GM12878 (cell line): ENCODE measurements around a stretch of chr10.

- RAMPAGE, long total RNA = no peak
- RRBS, 2 experiments = no CpG with 5 or more reads among the region's 2 CpGs
CAGE:
- cytosol, long polyA minus RNA = no peak
- cytosol, long polyA plus RNA = no peak
- long polyA plus RNA = no peak
- nucleolus, long total RNA = no peak
- nucleus, long polyA plus RNA = no peak
- nucleus, long total RNA = no peak
Observed at GRCh38 chr10:21237901-21238326, 287.6 kb downstream of the SKIDA1 start.

DNA sequence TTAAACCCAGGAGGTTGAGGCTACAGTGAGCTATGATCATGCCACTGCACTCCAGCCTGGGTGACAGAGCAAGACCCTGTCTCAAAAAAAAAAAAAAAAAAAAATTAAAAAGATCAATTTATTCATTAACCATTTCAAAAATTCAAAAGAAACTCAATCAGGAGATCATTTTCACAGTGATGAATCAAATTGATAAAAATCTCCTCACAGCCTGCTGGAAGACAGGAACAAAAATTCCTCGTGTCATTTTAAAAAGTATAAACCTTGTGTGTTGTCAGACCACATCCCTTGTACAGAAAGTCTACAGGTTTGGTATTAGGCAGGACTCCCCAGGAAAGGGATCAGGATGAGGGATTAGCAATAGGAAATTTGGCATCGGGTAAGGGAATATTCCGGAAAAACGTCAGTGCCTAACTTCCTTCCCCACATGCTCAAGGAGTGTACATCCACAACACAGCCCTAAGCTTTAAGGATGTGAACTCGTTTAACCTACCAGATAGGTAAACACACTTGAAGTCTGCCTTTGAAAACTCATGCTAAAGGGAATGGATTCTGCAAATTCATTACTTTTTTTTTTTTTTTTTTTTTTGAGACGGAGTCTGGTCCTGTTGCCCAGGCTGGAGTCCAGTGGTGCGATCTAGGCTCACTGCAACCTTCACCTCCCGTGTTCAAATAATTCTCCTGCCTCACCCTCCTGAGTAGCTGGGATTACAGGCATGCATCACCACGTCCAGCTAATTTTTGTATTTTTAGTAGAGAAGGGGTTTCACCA, 194.9 kb downstream of the SKIDA1 start:
- RAMPAGE, long total RNA = no peak
- RRBS, 2 experiments = no CpG with 5 or more reads among the region's 9 CpGs
CAGE:
- cytosol, long polyA minus RNA = no peak
- cytosol, long polyA plus RNA = no peak
- long polyA plus RNA = no peak
- nucleolus, long total RNA = no peak
- nucleus, long polyA plus RNA = no peak
- nucleus, long total RNA = no peak

DNA sequence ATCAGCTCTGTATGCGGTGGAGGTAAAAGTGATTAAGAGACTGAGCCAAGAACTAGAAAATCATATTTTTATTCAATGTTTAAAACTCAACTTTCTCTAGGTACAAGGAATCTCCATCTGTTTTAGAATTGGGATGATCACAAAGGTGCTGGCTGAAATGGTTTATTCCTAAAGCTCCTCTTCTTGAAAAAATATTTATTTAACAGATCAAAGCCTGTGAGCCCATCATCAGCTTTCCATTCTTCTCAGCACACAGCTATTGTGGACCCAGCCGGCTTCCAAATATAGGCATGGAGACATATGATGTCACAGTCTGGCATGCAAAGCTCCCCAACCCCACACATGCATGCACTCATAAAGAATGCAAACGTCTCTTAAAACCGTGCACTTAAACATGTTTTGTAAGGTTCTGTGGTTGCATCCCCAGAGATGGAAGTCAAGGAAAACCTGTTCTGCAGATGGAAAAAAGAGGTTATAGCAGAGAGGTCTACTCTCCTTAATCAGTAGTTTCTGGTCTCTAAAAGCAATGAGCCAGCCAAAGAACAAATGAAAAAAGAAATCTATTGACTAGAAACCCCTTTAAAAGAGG, 125.9 kb downstream of the SKIDA1 start:
- RAMPAGE, long total RNA = no peak
- RRBS, 2 experiments = no CpG with 5 or more reads among the region's 4 CpGs
CAGE:
- cytosol, long polyA minus RNA = no peak
- cytosol, long polyA plus RNA = no peak
- long polyA plus RNA = no peak
- nucleolus, long total RNA = no peak
- nucleus, long polyA plus RNA = no peak
- nucleus, long total RNA = no peak

DNA sequence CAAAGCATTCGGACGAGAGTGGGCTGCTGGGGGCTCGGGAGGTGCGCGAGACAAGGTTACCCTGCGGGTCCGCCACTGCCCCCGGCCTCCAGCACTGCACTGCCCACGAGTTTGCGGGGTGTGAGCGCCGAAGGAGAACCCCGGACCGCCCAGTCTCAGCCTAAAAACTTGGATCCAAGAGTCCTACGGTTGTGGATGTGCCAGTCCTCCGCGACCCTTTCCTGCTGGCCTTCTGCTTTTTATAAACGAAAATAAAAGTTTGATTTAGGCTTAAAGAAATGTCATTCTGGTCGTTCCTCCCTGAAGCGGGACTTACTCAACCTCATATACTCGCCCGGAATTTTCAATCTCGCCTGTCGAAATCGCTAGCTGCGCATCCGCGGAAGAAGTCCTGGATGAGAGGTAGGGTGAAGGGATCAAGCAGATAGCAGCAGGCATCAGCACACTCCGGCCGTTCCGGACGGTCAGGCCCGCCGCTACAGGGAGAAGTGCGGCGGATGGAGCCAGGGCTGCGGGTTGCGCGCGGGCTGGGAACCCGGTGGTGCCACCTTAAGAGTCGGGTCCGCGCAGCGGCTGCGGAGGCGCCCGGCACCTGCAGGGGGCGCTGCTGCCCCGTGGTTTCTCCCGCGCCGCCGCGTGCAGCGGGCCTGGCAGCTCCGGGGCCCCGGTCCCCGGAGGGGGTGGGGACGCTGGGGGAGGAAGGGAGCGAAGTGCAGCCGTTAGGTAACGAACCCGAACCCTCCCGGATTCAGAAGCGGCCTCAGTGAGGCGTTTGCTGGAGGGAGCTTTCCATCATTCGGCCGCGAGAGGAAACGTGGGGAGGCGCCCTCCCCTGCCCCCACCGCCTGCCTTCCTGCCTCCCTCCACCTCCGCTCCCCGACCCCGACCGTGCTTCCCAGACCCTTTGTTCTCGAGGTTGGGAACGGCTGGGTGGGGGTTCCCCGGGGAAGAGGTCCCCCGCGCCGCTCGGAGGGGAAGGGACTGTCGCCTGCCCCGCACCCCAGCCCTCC, 29.9 kb downstream of the SKIDA1 start:
- RAMPAGE, long total RNA = no peak
- RRBS, 2 experiments = under 1 to 2% methylated on average over 44 to 49 of the region's 86 CpGs
CAGE:
- cytosol, long polyA minus RNA = no peak
- cytosol, long polyA plus RNA = no peak
- long polyA plus RNA = no peak
- nucleolus, long total RNA = no peak
- nucleus, long polyA plus RNA = no peak
- nucleus, long total RNA = no peak

DNA sequence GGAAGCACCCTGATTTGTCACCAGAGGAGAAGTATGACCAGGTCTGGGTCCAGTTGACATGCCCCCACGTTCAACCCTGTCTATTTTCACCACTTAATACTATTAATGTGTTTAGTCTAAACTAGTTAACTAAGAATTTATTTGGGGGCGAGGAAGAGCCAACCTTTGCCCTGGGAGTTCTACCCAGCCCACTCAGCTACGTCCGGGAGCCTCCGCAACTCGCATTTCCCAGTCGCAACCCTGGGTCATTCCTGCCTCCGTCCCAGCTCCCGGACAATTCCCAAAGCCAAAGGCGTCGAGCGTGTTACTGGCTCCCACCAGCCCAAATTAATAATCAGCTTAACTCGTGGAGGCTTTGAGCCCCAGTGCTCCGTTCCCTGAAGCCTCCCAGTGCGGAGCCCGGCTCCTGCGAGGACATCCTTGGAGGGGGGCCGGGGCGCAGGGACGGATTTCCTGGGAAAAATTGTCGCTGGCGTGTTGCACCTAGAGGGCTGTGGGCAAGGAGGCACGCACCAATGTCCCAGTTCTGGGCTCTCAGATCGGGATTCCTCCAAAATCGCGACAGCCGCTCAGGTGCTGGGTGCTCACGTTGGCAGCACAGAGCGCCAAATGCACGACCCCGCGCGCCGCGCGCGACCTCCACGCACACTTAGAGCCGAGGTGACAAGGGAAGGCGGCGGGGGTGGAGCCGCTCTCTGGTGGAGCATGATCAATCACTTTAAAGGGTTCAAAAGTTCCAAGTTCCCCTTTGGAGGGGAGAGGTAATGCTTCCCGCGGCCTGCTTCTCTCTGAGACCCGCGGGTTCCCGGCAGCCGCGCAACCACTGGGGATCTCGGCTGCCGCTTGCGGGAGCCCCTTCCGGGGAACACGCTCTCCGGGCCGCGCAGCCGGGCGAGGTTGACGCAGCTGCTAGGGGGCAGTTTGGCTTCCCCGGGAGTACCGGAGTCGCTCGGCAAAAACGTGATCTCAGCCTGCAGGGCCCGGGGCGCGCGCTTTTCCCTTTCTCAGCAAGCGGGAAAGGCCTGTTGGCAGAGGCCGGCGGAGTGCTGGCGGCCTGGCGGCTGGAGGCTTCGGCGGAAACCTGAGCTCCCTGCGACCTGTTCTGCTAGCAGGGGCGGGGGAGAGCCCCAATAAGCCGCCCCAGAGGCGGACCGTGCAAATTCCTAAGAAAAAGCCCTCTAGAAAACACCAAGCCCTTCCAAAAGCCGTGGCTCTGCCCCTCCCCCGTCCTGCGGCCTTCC, 25.6 kb downstream of the SKIDA1 start:
- RAMPAGE, long total RNA = no peak
- RRBS, 2 experiments = 28 to 35% methylated on average over 25 of the region's 84 CpGs
CAGE:
- cytosol, long polyA minus RNA = no peak
- cytosol, long polyA plus RNA = no peak
- long polyA plus RNA = no peak
- nucleolus, long total RNA = no peak
- nucleus, long polyA plus RNA = no peak
- nucleus, long total RNA = no peak

DNA sequence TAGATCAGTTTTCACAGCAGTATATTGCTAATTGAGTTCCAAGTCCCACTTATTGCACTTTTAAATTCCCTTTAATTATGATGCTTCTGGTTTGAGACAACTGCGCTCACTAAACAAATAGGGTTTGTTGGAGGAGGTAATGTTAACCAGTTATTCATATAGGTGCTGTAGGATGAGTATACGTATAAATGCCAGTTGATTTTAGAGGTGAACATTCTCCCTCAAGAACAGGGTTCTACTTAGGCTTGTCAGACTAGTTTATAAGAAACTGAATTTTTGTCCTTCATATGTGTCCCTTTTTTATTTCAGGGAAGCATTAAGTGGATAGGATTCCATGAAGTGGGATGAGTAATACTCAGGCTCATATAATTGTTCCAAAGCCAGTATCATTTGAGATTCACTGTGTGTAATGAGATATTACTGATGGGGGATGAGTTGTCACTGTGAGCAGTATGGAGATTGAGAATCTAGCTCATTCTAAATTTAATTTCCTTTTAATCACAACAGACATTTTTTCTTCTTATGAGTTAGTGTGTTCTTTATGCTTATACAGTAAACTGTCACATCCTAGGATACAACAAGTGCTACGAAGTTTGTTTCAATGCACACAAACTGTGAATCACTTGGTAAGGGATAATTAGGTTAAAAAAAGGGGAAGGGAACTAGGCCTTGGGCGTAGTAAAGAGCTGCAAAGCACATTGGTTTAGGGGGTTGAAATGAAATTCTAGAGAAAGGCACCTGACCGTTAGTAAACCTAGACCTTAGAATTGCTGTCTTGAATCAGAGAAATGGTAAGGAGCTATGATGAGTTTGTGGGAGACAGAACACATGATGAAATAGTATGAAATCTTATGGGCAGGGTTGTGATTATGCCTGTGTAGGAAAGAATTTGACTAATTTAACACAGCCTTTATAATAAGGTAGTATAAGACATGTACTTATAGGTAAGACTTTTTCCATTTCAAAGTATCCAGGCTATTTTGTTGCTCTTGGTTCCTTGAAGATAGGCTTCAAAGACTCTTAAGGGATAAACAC, 153.3 kb downstream of the MLLT10 start:
- RAMPAGE, long total RNA = no peak
- RRBS, 2 experiments = no CpG with 5 or more reads among the region's 5 CpGs
CAGE:
- cytosol, long polyA minus RNA = no peak
- cytosol, long polyA plus RNA = no peak
- long polyA plus RNA = no peak
- nucleolus, long total RNA = no peak
- nucleus, long polyA plus RNA = no peak
- nucleus, long total RNA = no peak

- RAMPAGE, long total RNA = no peak
- RRBS, 2 experiments = no CpG with 5 or more reads among the region's 8 CpGs
CAGE:
- cytosol, long polyA minus RNA = no peak
- cytosol, long polyA plus RNA = no peak
- long polyA plus RNA = no peak
- nucleolus, long total RNA = no peak
- nucleus, long polyA plus RNA = no peak
- nucleus, long total RNA = no peak
Observed at GRCh38 chr10:21764611-21765340, 230.7 kb downstream of the MLLT10 start.

DNA sequence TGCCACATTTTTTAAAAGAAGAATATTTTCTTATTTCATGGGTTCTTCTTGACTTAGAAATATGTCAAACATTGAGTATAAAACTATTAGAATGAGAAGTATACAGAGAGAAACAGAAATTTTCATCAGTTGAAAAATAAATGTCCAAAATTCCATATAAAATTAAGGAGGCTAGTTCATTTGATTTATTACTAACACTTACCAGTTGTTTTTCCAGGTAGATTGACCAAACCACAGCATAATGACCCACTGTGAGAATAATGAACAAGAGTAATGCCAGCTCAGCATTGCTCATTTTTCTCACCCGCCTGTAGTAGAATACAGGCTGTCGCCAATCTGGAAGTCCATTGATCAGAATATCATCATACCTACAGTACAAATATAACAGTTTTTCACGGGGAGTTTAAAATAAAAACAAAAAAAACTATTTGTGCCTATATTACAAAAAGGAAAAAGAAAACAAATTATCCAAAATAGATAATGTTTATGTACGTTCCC, 82.9 kb downstream of the DNAJC1 start:
- RAMPAGE, long total RNA = no peak
- RRBS, 2 experiments = no CpG with 5 or more reads among the region's 4 CpGs
CAGE:
- cytosol, long polyA minus RNA = no peak
- cytosol, long polyA plus RNA = no peak
- long polyA plus RNA = no peak
- nucleolus, long total RNA = no peak
- nucleus, long polyA plus RNA = no peak
- nucleus, long total RNA = no peak

DNA sequence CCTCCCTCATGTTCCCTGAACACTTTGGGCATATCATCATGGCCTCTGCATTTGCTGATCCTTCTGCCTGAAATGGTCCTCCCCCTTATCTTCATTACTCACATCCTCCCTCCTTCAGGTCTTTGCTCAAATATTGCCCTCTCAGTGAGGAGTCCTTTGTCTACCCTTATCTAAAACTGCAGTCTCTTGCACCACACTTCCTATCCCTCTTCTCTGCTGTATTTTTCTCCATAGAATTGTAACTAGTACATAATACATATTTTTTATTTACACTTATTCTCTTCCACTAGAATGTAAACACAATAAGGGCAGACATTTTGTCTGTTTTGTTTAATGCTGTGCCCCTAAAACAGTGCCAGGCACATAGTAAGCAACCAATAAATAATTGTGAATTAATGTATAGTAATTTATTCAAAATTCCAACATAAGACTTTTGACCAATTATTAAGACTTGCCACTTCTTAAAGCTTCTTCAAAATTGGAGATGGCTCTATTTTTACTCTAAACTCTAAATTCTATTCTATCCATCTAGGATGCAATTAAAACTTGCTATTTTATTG, 41.6 kb downstream of the DNAJC1 start:
- RAMPAGE, long total RNA = no peak
CAGE:
- cytosol, long polyA minus RNA = no peak
- cytosol, long polyA plus RNA = no peak
- long polyA plus RNA = no peak
- nucleolus, long total RNA = no peak
- nucleus, long polyA plus RNA = no peak
- nucleus, long total RNA = no peak

DNA sequence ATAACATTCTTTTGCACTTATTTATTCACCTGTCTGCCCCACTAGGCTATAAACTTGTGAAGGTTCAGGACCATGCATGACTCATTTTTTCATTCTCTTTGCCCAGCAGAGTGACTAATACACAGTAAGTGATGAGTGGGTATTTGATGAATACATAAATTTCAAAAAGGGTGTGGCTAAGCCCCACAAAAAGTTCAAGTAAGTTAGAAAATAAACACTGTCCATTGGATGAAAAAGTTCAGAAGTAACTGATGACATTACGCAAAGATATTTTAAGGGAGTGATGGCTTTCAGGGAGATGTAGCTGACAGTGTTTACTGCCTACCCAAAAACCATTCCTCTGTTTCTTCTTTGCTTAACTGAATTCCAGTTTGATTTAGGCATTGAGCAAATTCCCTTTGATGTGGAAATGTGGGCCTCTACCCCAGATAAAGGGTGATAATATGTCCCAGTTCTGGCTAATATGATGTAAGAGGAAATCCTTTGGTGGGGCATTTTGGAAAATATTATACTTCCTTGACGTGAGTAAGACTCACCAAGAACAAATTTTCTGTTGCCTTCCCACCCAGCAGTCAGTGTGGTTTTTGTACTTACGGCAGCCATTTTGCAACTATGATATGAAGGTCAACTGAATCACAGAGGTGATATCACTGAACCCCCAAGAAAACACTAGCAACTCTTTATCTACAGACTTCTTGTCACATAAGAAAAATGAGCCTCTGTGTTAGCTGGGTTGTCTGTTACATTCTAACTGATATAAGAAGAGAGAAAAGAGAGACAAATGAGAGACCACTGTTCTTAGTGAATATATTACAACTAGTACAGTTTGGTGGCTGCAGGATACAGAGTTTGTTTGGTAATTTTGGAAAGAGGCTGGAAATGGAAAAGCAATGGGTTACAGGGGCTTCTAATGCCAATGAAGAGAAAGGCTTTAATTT, 29.1 kb upstream of the EBLN1 start:
- RAMPAGE, long total RNA = no peak
- RRBS, 2 experiments = no CpG with 5 or more reads among the region's 3 CpGs
CAGE:
- cytosol, long polyA minus RNA = no peak
- cytosol, long polyA plus RNA = no peak
- long polyA plus RNA = no peak
- nucleolus, long total RNA = no peak
- nucleus, long polyA plus RNA = no peak
- nucleus, long total RNA = no peak

- RAMPAGE, long total RNA = no peak
- RRBS, 2 experiments = no CpG with 5 or more reads among the region's 11 CpGs
CAGE:
- cytosol, long polyA minus RNA = no peak
- cytosol, long polyA plus RNA = no peak
- long polyA plus RNA = no peak
- nucleolus, long total RNA = no peak
- nucleus, long polyA plus RNA = no peak
- nucleus, long total RNA = no peak
Observed at GRCh38 chr10:22316843-22317319, 693 bp downstream of the COMMD3 start.

DNA sequence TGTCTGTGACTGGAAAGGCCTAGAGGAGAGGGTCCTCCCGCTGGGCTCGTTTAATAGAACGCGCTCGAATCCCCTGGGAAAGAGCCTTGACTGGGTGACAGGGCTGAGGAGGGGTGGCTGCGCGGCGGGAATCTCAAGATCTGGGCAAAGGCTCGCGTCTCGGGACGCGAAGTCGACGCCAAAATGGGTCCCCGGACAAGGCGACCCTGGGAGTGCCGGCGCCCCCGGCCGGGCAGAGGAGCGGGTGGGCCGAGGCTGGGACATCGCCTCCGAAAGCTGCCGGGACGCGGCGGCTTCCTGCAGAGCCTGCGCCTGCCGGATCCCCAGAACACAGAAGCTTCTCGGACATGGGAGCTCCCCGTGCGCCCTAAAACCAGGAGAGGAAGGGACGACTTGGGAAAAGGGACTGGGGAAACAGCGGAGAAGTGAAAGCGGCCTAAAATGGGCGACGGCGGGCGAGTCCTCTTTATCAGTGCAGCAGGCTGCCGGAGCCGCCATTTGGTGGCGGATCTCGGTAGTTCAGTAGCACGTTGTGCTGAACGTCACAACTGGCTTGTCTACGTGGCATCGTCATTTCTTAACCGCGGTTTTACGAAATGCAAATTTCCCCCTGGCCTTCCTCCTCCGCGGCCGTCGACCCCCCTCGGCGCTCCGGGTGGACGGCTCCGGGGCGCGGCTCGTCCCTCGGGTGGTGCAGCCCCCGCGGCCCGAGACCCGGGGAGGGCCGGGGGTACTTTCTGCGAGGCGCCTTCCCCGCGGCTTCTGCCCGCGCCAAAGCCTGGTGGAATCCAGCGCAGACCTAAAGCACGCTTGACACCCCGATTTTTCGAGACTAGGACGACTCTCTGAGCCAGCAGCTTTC, 10.1 kb upstream of the SPAG6 start:
- RAMPAGE, long total RNA = no peak
- RRBS, 2 experiments = 12 to 14% methylated on average over 20 of the region's 81 CpGs
CAGE:
- cytosol, long polyA minus RNA = no peak
- cytosol, long polyA plus RNA = no peak
- long polyA plus RNA = no peak
- nucleolus, long total RNA = no peak
- nucleus, long polyA plus RNA = no peak
- nucleus, long total RNA = no peak

DNA sequence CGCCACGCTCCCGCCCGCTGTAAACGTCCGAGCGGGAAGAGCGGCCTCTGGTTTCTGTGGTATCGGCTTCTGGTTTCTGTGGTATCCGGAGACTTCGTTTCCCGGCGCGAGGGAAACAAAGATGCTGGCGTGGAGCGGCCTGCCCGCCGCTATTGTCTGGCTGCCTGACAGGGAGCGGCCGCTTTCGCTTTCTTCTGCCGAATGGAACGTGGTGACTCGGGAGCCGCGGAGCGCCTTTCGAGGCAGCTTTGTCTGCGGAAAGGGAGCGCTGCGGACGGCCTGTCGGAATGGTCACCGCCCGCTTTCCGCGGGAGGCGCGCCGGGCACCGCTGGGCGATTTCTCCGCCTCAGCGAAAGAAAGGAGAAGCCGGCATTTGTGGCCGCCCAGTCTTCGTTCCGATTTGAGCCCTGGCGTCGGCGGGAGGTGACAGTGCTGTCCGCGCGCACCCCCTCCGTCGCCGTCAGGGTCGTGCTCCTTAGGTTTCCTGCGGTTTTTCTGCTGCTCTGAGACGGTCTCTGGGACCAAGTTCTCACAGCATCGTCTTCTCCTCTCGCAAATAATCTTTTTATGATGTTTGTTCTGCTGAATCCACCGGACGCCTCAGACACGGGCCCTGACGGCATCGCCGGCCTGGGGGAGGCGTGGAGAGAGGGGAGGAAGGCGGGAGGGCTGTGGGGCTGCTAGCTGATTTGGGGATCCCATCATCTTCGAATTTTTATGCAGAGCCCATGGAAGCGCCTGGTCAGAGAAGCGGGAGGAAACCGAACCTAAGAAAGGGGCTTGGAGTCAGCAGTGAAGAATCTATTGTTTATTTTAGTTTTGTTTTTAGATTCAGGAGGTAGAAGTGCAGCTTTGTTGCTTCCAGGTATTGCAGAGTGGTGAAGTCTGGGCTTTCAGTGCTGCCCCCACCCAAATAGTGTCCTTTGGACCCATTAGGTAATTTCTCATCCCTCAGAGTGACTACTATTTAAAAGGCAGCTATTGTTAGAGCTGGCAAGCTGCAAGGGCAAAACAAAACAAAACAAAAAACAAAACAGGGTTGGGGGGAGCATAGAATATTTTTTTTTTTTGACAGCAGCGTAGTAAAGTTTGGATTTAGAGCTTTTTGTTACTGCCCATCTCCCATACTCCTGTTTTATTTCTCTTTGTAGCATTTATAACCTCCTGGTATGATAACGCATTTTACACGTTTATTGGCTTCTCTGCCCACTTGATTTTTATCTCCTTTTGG, 92.3 kb downstream of the SPAG6 start:
- RAMPAGE, long total RNA = start-site peak on the minus strand centred at position 629 of the sequence, 57 bp wide, 14 and 14 reads in 2 replicates
- RRBS, 2 experiments = 0% methylated on average over 5 of the region's 77 CpGs; no CpG with 5 or more reads in 1 of the 2 experiments
CAGE:
- cytosol, long polyA minus RNA = no peak
- cytosol, long polyA plus RNA = no peak
- long polyA plus RNA = no peak
- nucleolus, long total RNA = no peak
- nucleus, long polyA plus RNA = no peak
- nucleus, long total RNA = no peak

DNA sequence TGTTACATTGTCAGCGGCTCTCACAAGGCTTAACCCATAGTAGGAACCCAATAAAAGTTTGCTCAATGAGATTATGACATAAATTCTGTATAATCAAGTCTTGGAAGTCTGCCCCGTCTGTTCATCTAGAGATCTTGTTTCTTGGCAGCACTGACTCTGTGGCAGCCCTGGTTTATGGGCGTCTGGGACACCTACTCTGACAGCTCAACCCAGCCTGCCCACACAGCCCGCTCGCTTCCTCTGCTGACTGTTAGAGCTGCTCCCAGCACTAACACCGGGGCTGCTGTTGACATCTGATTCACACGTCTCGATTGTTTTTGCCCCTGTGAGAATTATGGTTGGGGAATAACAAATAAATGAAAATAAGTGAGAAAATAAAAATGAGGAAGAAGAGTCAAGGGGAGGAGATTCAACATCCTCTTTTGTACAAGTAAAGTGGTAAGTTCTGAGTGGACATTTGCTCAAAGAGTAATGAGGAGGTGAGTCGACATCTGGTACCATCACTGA, 160.8 kb downstream of the SPAG6 start:
- RAMPAGE, long total RNA = no peak
- RRBS, 2 experiments = no CpG with 5 or more reads among the region's 9 CpGs
CAGE:
- cytosol, long polyA minus RNA = no peak
- cytosol, long polyA plus RNA = no peak
- long polyA plus RNA = no peak
- nucleolus, long total RNA = no peak
- nucleus, long polyA plus RNA = no peak
- nucleus, long total RNA = no peak

- RAMPAGE, long total RNA = no peak
- RRBS, 2 experiments = no CpG with 5 or more reads among the region's 35 CpGs
CAGE:
- cytosol, long polyA minus RNA = no peak
- cytosol, long polyA plus RNA = no peak
- long polyA plus RNA = no peak
- nucleolus, long total RNA = no peak
- nucleus, long polyA plus RNA = no peak
- nucleus, long total RNA = no peak
Observed at GRCh38 chr10:22554285-22555434, 159.7 kb downstream of the PIP4K2A start.

DNA sequence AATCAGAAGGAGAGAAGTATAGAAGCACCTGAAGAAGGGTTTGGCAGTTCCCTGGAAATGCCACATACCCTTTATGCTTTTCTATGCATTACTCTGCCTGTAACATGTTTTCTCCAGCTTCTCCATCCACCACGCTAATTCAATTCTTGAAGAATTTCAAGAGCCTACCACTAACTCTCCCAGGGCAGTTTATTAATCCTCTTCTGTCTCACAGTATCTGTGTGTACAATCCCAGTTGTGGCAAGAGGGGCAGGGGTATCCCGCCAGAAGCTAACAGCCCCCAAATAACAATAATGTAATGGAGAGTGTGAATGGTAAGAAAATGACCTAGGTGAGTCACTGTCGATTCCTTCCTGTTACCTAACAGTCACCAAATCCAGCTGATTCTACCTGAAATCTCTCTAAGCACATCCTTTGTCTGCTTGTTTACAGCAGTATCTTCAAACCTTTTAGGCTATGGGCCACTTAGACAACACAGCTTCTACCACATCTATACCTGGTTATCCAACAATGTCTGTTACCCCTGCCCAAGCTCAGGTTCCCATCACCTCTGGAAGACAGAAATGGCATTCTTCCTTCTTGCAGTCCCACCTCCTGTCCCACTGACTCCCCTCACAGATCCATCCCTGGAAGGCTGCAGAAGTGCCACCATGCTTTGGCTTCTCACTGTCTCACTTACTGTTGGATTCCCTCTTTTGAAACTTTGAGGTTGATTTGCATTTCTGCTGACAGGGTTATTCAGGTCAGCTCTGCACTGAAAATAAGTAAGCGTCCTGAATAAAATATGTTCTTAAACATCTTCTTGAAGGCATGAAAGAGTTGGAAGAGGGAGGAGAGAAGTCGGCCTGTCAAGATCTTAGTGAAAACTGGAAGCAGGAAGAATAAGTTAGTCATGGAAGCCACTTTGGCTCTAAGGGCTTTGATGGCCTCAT, 13.2 kb downstream of the PIP4K2A start:
- RAMPAGE, long total RNA = no peak
- RRBS, 2 experiments = no CpG with 5 or more reads among the region's 5 CpGs
CAGE:
- cytosol, long polyA minus RNA = no peak
- cytosol, long polyA plus RNA = no peak
- long polyA plus RNA = no peak
- nucleolus, long total RNA = no peak
- nucleus, long polyA plus RNA = no peak
- nucleus, long total RNA = no peak

DNA sequence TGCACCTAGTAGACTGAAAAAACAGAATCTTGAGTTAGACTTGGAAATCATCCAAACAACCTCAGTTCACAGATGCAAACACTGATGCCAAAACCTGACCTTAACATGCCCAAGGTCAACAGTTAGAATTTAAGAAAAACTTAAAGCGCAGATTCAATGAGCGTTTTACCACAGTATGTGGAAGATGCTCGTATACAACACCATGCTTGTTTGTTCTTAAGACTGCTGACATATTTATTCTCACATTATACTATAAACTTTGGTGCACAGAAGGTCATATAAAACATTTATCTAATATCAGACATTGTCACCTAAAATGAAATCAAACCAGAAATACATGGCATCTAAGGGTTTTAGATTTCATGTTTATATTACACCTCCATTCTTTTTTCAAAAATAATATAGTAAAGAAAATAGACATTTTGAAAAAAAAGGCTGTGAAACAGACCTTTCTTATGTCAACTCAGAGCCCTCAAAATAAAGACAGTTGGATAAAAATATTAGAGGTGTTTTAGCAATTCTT, 2.8 kb downstream of the PIP4K2A start:
- RAMPAGE, long total RNA = no peak
- RRBS, 2 experiments = no CpG with 5 or more reads among the region's 3 CpGs
CAGE:
- cytosol, long polyA minus RNA = no peak
- cytosol, long polyA plus RNA = no peak
- long polyA plus RNA = no peak
- nucleolus, long total RNA = no peak
- nucleus, long polyA plus RNA = no peak
- nucleus, long total RNA = no peak

- RAMPAGE, long total RNA = no peak
- RRBS, 2 experiments = no CpG with 5 or more reads among the region's 2 CpGs
CAGE:
- cytosol, long polyA minus RNA = no peak
- cytosol, long polyA plus RNA = no peak
- long polyA plus RNA = no peak
- nucleolus, long total RNA = no peak
- nucleus, long polyA plus RNA = no peak
- nucleus, long total RNA = no peak
Observed at GRCh38 chr10:23448584-23449143, 9.8 kb downstream of the OTUD1 start.

GRCh38 chr10:23449863-23450257, 11.0 kb downstream of the OTUD1 start:
- RAMPAGE, long total RNA = no peak
- RRBS, 2 experiments = no CpG with 5 or more reads among the region's 2 CpGs
CAGE:
- cytosol, long polyA minus RNA = no peak
- cytosol, long polyA plus RNA = no peak
- long polyA plus RNA = no peak
- nucleolus, long total RNA = no peak
- nucleus, long polyA plus RNA = no peak
- nucleus, long total RNA = no peak